Diencephalon (tissue), 2 donors: ENCODE measurements around a stretch of chr1.

DNA sequence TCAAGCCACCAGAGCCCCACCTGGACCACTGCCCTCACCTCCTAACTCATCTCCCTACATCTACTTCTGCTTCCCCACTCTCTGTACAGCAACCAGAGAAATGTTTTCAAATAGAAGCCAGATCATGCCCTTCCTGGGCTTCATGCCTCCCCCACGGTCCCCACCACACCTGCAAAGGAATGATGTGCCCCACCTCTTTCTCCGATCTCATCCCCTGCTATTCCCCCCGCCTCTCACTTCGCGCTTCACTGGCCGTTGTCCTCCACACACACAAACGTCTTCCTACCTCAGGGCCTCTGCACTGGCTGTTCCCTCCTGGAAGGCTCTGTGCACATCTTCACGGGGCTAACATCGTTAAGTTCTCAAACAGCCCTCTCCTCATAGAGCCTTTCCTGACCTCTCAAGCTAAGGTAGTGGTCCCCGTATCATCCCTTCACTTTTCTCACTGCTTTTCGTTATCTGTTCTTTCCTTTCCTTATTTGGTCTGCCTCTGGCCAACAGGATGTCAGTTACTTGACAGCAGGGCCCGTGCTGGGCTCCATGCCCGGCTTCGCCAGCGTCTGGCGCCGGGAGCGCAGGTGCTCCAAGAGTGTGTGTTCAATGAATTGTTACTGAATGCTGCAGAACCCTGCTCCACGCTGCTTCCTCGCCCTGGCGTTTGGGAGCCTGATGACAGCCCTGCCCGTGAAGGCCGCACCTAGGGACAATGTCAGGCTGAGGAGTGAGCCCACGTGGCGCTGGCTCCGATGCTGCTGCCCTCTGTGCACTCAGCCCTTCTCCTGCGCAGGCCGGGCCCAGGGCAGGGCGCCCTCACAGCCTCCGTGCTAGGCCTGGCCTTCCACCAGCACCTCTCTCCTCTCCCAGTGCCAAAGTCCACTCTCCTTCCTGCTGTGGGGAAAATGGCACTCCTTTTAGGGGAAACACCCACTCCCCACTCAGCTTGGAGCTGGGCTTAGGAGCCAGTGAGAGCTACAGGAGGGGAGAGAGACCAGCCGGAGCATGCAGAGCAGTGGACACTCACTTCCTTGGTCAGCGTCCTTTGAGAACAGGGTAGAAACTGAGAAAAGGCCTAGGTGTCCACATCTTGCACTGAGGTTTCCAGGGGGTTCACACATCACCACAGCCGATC is 51.6 kb downstream of the ACBD3 start:
- RAMPAGE, long total RNA: no peak

DNA sequence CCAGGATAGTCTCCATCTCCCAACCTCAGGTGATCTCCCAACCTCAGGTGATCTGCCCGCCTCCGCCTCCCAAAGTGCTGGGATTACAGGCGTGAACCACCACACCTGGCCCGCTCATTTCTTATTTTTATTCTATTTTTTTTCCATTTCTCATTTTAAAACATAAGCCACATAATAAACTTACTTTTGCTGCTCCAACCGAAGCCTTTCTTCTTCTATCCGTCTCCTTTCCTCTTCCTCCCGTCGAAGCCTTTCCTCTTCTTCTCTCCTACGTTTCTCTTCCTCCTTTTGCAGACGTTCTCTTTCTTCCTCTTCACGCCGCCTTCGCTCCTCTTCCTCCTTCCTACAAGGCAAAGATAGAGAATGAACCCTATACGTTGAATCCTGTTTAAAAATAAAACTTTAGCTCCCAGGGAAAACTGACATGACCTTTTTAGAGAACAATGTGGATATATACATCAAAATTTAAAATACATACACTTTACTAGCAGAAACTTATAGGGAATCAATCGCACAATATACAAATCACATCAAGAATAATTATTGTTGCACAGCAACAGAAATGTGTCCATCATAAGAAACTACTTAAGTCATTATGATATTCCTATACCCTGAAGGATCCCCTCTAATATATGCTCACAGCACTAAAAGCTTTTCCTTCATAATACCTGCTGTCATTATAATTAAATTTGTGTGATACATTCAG is 25.0 kb downstream of the ACBD3 start:
- RAMPAGE, long total RNA: no peak

- RAMPAGE, long total RNA: no peak
Observed at GRCh38 chr1:226406042-226407023, 1.6 kb downstream of the PARP1 start.

DNA sequence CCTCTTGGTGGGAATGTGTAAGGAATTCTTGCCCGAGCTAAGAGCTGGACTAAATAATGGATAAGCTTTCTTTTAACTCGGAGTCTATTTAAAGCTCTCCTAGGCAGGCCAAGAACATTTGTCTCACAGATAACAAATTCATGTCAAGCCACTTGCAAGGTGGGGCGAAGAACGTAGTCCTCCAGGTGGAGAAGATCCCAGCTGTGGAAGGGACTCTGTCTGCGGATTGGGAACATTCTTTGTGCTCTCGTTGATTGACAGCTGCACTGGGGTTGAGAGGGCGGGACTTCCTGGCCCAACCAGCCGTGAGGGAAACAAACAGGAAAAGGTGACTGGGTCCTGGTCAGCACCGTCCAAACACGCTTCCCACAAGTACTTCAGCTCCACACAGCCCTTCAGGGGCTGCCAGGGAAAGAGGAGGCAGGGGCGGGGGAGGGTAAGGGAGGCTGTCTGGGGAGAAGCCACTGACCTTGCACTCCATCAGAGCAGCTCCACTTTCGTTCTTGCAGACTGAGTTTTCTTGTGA is 21.8 kb upstream of the STUM start:
- RAMPAGE, long total RNA: no peak

DNA sequence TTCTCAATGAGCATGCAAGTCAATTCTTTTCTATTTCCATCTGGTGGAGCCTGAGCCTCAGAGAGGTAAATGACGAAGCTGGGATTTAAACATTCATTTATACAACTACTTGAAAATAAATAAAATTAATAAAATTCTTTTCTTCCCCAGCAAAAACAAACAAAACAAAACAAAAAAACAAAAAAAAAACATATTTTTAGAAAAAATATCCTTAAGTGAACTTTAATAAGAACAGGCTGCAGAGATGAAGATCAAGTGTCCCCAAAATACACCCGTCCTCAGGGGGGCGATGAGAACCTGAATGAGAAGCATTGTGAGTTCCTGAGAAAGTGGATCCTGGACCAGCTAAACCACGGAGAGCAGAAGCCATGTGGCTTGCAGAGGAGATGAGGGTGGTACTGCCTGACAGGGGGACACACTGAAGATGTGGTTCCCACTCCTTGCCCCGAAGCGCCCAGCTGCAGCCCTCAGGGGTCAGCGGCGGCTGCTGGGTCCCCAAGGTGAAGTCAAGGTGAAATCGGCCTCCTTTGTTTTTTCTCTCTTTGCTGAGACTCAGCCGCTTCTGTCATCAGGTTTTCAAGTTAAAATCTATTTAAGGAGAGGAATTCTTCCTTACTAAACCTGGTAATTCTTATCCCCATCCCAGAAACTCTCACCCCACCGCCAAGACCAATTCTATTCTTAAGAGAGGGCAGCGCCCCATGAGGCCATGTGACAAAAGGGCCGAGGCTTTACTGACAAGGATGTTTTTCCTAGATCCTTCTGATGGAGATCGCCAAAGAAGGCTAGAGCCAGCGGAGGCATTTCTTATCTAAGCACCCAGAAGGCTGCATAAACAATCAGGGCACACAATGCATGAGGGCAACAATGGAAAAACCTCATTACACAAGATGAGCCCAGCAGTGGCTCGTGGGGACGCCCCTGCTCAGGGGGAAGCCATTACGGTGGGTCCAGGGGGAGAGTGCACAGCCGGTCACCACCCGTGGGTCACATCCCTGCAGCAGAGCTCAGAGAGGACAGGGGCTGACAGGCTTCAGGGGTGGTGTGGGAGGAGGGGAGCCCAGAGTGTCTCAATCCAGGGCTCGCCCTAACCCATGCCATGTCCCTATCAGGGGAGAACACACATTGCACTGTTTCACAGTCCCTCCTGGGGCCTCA is 89.0 kb downstream of the ITPKB start:
- RAMPAGE, long total RNA: no peak

- RAMPAGE, long total RNA: no peak
Observed at GRCh38 chr1:226679678-226680721, 59.1 kb downstream of the ITPKB start.

- RAMPAGE, long total RNA: no peak
Observed at GRCh38 chr1:226729996-226730469, 9.0 kb downstream of the ITPKB start.

DNA sequence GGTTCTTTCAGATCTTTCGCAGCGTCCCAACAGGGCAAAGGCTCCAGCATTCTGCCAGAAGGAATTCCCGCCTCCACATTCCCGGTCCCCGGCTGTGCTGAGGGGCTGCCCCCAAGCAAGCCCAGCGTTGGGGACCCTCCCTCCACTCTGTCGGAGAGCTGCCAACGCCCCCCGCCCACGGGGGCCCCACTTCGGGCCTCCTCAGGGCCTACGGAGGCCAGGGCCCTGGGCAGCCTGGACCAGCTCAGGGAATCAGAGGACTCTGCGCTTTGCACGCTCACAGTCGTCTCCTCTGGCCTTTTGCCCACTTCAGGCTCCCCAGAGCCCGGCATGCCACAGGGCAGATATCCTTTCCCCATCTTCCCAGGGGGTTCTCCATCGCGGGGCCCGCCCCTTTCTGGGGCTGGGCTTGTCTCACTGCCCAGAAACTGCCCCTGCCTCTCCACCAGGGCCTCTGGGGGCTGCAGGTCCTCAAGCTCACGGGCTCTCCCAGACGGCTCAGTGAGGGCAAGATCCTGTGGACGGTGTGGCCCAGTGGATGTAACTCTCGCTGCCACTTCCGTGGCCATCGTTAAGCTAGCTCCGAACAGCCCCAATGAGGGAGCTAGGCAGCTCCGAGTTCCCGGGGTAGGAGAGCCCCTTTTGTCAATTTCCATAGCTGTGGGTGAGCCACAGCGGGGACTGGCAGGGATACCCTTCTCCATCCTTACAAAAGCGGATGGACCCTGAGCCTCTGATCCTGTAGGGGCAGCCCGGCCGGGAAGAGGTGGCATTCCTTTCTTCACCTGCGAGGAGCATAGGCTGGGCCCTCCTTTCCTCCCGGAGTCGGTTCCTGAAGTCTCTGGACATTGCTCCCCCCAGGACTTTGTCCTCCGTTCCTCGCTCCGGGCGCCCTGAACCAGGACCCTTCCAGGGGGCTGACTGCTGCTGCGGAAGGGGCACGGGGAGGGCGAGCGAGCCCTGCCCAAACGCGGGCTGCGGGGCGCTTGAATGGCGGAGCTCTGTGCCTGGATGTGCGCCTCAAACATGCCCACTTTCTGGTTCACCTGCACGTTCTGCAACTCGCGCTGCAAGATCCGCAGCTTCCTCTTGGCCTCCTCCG is 2.7 kb downstream of the ITPKB start:
- RAMPAGE, long total RNA: no peak

DNA sequence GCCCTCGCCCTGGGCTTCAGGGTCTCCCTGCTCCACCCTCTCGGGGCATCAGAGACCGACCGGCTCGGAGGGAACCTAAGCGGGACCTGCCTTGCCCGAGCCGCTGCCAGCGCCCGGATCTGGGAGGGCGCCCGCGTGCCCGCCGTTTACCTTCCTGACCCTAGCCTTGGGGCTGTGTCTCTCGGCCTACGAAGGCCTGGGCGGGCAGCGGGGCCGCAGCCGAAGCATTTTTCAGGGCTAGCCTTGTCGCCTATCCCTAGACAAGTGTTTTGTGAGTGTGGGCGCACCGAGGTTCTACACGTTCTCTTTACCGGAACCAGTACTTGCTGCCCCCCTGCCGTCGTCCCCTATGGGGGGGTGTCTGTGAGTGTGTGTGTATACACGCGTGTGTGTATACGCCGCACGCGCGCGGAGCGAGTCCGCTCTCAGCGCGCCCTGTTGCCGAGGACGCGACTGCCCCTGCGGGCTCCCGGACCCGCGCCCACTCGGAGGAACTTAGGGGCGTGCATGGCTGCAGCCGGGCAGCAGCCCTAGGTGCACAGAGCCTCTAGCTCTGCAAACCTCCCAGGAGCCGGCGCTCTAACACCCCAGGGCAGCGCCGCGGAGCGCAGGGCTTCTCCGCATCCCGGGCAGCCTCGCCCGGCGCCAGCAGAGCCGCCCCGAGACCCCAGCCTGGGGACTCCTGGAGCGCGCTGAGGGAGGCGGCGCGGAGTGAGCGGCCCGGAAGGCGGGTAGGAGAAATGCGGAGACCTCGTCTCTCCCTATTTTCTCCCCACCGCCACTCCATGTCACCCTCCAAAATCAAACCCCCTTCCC is 775 bp downstream of the ITPKB start:
- RAMPAGE, long total RNA: no peak

DNA sequence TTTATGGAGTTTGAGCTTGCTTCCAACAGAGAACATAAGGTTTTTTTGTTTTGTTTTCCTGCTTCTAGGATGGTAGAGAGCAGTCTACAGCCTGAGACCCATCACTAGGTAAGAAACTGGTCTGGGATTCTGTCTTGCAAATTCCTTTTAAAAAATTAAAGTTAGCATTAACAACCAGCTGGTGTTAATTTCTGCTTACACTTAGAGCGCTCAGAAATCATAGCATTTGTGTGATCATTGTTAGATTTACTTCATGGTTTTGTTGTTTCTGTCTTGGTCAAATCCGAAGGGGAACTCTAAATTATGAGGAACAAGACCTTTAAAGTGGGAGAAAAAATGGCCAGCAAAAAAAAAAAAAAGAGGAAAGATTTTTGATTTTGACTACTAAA is 22.3 kb upstream of the PSEN2 start:
- RAMPAGE, long total RNA: no peak

GRCh38 chr1:226875860-226876485 is 5.6 kb downstream of the PSEN2 start:
- RAMPAGE, long total RNA: no peak

GRCh38 chr1:226881539-226882110 is 11.2 kb downstream of the PSEN2 start:
- RAMPAGE, long total RNA: no peak

DNA sequence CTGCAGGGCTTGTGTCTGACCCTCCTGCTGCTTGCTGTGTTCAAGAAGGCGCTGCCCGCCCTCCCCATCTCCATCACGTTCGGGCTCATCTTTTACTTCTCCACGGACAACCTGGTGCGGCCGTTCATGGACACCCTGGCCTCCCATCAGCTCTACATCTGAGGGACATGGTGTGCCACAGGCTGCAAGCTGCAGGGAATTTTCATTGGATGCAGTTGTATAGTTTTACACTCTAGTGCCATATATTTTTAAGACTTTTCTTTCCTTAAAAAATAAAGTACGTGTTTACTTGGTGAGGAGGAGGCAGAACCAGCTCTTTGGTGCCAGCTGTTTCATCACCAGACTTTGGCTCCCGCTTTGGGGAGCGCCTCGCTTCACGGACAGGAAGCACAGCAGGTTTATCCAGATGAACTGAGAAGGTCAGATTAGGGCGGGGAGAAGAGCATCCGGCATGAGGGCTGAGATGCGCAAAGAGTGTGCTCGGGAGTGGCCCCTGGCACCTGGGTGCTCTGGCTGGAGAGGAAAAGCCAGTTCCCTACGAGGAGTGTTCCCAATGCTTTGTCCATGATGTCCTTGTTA is 25.1 kb downstream of the PSEN2 start:
- RAMPAGE, long total RNA: no peak

DNA sequence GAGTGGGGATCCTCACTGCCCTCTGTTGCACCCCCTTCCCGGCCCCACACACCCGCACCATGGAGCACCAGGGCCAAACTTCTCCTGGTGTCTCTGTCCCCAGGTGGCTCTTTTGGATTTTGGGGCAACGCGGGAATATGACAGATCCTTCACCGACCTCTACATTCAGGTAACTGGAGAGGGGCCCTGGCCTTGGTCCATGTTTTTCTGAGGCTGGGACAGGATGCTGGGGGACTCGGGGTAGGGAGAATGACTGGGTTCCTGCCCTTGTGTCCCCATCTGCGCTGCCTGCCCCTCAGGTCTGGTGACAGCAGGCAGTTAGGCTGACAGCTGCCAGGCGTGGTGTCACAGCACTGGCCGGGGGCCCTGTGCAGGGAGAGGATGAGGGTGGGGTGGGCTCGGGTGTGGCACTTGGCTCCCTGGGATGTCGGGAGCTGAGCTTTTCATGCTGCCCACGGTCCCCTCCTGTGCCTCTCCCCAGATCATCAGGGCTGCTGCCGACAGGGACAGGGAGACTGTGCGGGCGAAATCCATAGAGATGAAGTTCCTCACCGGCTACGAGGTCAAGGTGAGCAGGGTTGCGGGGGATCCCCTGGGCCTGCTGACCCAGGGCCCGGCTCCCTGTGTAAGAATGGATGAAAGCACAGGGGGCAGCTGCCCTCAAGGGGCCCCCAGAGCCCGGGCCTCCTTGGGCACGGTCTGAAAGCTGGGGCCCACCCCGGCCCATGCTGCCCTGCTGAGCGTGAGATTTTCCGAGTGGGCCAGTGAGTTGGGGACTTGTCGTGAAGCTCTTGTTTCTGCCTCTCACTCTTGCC is 44.9 kb downstream of the COQ8A start:
- RAMPAGE, long total RNA: no peak

DNA sequence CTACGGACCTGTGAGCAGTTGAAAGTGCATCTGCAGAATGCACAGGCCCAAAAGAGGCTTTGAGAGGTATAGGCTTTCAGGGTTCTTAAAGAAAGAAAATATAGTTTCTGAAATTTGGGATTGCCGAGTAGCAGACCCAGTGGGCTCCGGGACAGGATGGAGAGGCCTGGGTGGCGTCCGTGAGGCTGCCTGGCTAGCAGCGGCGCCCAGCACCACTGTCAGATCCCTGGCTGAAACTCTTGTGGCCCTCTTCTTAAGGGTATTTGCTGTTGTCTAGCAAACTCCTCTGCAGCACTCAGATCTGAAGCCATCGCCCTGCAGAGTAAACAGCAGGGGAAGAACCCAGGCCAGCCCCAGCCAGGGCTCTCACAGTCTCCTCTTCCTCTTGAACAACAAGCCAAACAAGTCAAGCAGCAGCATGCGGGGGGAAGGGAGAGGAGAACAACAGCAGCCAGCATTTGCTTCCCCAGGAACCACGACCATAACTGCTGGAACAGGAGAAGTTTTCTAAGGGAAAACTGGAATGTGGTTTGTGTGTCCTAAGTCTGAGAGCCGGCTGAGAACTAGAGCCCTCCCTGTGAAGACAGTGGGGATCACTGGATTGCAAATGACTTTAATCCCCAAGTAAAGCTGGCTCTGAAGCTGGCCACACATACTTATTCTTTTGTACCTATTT is 48.1 kb downstream of the COQ8A start:
- RAMPAGE, long total RNA: no peak

DNA sequence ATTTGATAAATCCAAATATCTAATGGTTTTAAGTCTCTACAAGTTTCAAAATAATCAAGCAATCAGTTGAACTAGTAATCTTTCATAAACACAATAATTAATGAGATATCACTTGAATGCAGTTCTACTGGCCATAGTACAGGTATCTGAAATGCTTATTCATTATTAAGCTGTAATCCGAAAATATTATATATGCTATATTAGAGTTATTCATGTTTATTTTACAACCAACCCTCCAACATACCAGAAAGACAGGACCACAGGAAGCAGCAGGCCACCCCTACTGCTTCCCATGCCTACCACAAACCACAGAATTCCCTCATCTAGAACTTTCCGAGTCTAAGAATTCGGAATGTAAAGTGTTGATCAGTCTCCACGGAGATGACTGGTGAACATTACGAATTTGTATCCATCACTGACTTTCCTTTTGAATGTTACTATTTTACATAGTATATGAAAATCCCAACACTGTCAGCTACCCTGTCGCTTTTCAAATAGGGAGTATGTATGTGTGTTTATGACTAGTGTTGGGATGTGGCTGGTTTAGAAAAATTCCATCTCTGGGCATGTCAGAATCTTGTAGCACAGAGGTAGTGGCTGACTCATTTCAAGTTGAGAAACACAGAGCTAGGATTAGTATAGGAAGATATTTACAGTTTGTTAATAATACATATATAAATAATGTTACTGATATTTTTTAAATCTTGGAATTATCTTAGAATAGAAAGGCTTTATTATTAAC is 118.2 kb downstream of the COQ8A start:
- RAMPAGE, long total RNA: no peak

DNA sequence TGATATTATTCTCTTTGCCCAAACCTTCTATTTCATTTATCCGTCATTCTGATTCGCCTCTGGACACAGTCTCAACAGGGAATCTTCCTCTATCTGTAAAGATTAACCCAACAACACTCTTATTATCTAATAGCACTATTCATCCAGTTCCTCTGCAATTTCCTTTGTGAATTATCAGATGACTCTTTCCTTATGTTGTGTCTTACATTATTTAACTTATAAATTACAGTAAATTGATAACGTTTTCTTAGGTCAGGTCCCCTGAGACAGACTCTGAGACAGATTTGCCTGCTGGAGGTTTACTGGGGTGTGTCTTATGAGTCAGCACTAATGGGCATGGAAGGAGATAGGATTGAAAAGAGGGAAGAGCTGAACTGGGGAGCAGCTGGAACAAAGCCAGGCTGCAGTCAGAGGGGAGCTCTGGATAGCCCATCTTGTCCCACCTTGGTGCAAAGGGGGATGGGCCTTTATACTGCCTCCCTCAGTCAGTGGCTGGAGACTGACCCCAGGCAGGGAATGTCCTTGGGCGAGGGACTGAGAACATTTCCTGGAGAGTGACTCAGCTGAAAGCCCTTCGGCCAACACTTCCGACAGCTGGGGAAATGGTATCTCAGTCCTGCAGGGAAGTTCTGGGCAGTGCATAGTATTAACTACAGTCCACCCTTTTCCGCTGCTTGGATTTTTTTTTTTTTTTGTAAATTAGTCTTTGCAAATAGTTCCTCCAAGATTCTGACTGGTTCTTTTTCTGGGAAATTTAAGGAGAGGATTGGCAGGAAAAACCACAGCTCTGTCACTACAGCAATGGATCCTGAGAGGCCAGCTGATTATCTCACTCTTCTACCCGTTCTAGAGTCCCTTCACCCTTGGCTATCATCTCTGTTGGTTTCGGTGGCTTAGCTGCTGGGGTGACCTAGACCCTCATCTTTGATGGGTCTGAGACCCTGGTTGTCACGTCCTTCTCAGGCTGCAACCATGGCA is 39.0 kb upstream of the CDC42BPA start:
- RAMPAGE, long total RNA: no peak

DNA sequence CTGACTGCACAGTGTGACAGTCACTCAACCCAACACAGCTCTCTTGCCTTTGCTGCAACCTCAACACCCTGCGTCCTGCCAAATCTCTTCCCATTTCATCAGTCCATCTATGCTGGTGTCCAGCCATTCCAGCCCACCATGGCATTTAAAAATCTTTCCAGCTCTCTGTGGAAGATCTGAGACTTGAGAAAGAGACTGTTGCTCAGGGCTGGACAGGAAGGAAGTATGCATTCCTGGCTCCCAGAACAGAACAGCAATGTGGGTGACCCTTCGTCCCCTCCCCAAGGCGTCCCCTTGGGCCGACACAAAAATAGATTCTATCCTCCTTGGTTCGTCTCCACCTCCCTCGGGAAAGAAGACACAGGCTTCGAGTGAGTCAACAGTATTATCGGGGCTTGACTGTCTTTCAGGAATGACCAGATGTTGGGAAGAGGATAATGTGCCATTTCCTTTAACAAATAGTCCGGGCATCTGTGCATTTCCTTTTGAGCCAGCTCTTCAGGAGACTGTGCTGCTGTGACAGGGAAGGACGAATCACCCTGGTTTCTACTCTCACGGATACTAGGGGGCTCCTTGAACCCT is 111.3 kb upstream of the CDC42BPA start:
- RAMPAGE, long total RNA: no peak

- RAMPAGE, long total RNA: no peak
Observed at GRCh38 chr1:227857426-227857677, 41.9 kb downstream of the PRSS38 start.

- RAMPAGE, long total RNA: no peak
Observed at GRCh38 chr1:227915651-227916120, 32.0 kb downstream of the WNT9A start.